GM12878 (cell line): ENCODE measurements around the gene SERPINE2.

- RAMPAGE, long total RNA: no peak
- RRBS, 2 experiments: no CpG with 5 or more reads among the region's 5 CpGs
CAGE:
- cytosol, long polyA minus RNA: no peak
- cytosol, long polyA plus RNA: no peak
- long polyA plus RNA: no peak
- nucleolus, long total RNA: no peak
- nucleus, long polyA plus RNA: no peak
- nucleus, long total RNA: no peak
Observed at GRCh38 chr2:222842659-222843409, 18.0 kb upstream of the ACSL3 start.

GRCh38 chr2:222912193-222912480 is 51.3 kb downstream of the ACSL3 start:
- RAMPAGE, long total RNA: no peak
- RRBS, 2 experiments: no CpG with 5 or more reads among the region's 2 CpGs
CAGE:
- cytosol, long polyA minus RNA: no peak
- cytosol, long polyA plus RNA: no peak
- long polyA plus RNA: no peak
- nucleolus, long total RNA: no peak
- nucleus, long polyA plus RNA: no peak
- nucleus, long total RNA: no peak

DNA sequence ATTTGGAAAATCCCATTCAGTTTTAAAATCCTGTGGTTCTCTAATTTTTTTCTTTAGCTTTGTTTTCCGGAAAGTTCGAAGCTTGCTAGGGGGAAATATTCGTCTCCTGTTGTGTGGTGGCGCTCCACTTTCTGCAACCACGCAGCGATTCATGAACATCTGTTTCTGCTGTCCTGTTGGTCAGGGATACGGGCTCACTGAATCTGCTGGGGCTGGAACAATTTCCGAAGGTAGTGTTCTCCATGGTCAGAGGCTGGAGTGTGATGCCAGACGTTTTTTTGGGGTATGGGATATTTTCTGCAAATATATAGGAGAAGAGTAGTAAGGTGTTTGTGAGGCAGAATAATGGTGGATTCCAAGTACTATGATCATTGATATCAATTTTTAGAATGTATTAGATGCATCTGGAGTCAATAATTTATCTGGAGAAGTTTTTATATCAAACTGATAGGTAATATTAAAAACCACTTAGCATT is 66.2 kb downstream of the ACSL3 start:
- RAMPAGE, long total RNA: no peak
- RRBS, 2 experiments: no CpG with 5 or more reads among the region's 9 CpGs
CAGE:
- cytosol, long polyA minus RNA: no peak
- cytosol, long polyA plus RNA: no peak
- long polyA plus RNA: no peak
- nucleolus, long total RNA: no peak
- nucleus, long polyA plus RNA: no peak
- nucleus, long total RNA: no peak

DNA sequence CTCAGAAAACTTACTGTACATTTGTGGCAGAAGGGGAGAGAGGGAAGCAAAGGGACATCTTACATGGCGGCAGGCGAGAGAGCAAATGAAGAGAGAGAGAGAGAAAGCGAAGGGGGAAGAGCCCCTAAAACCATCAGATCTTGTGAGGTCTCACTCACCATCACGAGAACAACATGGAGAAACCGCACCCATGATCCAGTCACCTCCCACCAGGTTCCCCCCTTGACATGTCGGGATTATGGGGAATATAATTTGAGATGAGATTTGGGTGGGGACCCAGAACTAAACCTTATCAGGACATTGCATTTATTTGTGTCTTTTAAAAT is 75.9 kb downstream of the ACSL3 start:
- RAMPAGE, long total RNA: no peak
- RRBS, 2 experiments: no CpG with 5 or more reads among the region's 6 CpGs
CAGE:
- cytosol, long polyA minus RNA: no peak
- cytosol, long polyA plus RNA: no peak
- long polyA plus RNA: no peak
- nucleolus, long total RNA: no peak
- nucleus, long polyA plus RNA: no peak
- nucleus, long total RNA: no peak

DNA sequence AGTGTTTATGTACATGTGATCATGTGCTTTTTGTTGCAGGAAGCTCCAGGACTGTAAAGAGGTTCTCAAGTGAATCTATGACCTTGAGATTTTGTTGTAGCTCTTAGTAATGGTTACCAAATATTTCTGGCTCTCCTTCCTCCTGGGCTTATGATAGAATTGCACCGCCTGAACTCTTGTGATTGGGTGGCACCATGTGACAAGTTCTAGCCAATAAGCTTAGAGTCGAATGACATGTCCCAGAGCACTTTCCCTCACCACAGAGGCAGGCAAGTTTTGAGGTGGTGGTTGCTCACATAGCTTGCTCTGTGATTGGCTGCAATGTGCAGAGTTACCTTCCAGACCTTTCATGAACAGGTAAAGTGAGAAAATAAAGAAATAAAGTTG is 8.9 kb upstream of the SCG2 start:
- RAMPAGE, long total RNA: no peak
- RRBS, 2 experiments: no CpG with 5 or more reads among the region's 2 CpGs
CAGE:
- cytosol, long polyA minus RNA: no peak
- cytosol, long polyA plus RNA: no peak
- long polyA plus RNA: no peak
- nucleolus, long total RNA: no peak
- nucleus, long polyA plus RNA: no peak
- nucleus, long total RNA: no peak

- RAMPAGE, long total RNA: no peak
- RRBS, 2 experiments: no CpG with 5 or more reads among the region's 13 CpGs
CAGE:
- cytosol, long polyA minus RNA: no peak
- cytosol, long polyA plus RNA: no peak
- long polyA plus RNA: no peak
- nucleolus, long total RNA: no peak
- nucleus, long polyA plus RNA: no peak
- nucleus, long total RNA: no peak
Observed at GRCh38 chr2:223805652-223806463, 31.5 kb downstream of the AP1S3 start.

- RAMPAGE, long total RNA: no peak
- RRBS, 2 experiments: no CpG with 5 or more reads among the region's 7 CpGs
CAGE:
- cytosol, long polyA minus RNA: no peak
- cytosol, long polyA plus RNA: no peak
- long polyA plus RNA: no peak
- nucleolus, long total RNA: no peak
- nucleus, long polyA plus RNA: no peak
- nucleus, long total RNA: no peak
Observed at GRCh38 chr2:223836774-223837028, 681 bp downstream of the AP1S3 start.

DNA sequence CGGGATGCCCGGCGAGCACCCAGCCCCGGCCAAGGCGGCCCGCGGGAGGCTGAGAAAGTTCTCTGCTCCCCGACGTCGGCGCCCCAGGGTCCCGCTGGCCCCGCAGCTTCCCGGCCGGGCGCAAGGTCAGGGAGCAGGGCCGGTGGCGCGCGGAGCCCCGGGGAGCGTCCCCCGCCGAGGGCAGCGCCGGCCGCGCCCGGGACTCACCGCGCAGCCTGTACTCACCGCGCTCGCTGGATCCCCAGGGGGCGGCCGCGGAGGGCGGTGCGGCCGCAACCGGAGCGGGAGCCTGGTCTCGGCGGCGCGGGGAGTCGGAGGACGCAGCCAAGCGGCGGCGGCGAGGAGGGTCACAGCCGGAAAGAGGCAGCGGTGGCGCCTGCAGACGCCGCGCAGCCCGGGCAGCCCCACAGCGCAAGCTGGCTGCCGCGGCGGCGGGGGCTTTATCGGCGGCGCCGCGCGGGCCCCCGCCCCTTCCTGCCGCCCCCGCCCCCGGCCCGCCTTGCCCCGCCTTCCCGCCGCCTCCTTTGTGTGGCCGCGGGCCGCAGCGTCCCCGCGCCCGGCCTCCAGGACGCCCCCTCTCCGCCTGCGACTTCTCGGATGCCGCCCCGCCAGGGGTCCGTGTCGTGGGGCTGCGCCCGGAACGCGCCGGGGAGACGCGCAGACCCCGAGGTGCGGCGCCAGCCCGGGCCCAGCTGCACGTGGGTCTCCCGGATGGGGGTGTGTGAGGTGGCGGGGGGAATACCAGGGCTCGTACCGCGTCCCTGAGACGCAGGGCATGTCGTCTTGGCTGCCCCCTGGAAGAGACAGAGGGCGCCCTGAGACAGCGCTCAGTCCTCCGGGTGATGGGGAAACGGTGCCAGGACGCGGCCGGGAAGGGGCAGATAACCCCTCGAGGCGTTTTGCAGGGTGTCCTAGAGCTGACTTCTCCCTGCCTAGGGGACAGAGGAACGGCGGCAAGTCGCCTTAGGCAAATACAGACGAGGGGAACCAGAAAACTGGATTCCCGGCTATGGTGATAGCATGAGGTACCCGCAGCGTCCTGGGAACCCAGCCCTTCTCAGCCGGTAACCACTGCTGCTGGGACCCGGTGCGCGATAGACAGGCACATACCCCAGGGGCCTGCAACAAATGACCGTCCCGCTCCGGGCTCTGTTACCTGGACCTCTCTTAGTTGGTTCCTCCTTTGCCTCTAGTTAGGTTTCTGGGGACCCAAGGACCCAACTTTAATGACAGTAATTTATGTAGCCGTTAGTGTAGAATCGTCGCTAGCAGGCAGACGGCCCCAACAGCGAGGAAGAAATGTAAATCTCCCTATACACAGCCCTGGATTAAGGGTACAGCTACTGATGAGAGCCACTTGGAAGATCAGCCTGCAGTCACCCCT is at the start of gene SERPINE2:
SERPINE2 (minus strand) TSS at position 413 of the 1,384 bp plus-strand sequence.
- RAMPAGE, long total RNA: no peak
- RRBS, 2 experiments: 2 to 3% methylated on average over 74 to 78 of the region's 140 CpGs
CAGE:
- cytosol, long polyA minus RNA: no peak
- cytosol, long polyA plus RNA: no peak
- long polyA plus RNA: no peak
- nucleolus, long total RNA: no peak
- nucleus, long polyA plus RNA: no peak
- nucleus, long total RNA: no peak

DNA sequence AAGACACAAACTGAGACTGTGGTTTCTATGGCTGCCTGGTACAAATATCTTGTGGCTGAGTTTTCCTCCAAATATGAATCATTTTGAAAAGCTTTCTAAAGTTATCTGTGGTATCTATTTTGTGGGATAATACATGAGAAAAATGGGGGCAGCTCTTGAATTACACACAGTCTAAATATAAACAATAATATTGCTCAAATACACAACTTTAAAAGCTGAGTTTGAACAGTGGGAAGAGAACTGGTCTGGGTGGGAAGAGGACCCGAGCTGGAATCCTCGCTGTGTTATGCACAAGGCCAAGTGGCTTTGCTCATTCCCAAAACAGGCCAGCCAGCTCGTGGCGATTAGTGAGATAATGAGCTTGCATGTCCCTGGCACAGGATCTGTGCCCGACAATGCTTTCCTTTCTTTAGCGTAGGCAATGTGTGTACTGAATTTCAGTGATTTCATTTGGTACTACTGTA is 10.6 kb upstream of the FAM124B start:
- RAMPAGE, long total RNA: no peak
- RRBS, 2 experiments: no CpG with 5 or more reads among the region's 6 CpGs
CAGE:
- cytosol, long polyA minus RNA: no peak
- cytosol, long polyA plus RNA: no peak
- long polyA plus RNA: no peak
- nucleolus, long total RNA: no peak
- nucleus, long polyA plus RNA: no peak
- nucleus, long total RNA: no peak

GRCh38 chr2:224564598-224565178 is 20.5 kb downstream of the CUL3 start:
- RAMPAGE, long total RNA: no peak
- RRBS, 2 experiments: no CpG with 5 or more reads among the region's 2 CpGs
CAGE:
- cytosol, long polyA minus RNA: no peak
- cytosol, long polyA plus RNA: no peak
- long polyA plus RNA: no peak
- nucleolus, long total RNA: no peak
- nucleus, long polyA plus RNA: no peak
- nucleus, long total RNA: no peak

DNA sequence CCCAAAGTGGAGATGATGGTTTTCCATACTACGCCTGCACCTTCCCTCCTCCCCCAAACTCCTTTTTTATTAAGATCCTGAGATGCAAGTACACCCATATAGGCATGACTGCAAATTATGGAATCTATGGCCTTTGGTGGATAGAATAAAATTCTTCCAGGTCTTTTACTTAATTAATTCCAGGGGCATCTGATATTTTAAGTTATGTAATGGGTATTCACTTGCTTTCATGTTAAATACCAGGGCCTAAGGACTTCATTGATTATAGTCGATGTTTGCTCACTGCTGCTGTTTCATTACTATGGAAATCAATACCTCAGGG is 66.0 kb upstream of the CCDC195 start:
- RAMPAGE, long total RNA: no peak
- RRBS, 2 experiments: no CpG with 5 or more reads among the region's 2 CpGs
CAGE:
- cytosol, long polyA minus RNA: no peak
- cytosol, long polyA plus RNA: no peak
- long polyA plus RNA: no peak
- nucleolus, long total RNA: no peak
- nucleus, long polyA plus RNA: no peak
- nucleus, long total RNA: no peak

- RAMPAGE, long total RNA: no peak
- RRBS, 2 experiments: no CpG with 5 or more reads among the region's 4 CpGs
CAGE:
- cytosol, long polyA minus RNA: no peak
- cytosol, long polyA plus RNA: no peak
- long polyA plus RNA: no peak
- nucleolus, long total RNA: no peak
- nucleus, long polyA plus RNA: no peak
- nucleus, long total RNA: no peak
Observed at GRCh38 chr2:224797006-224797222, 80.7 kb upstream of the CCDC195 start.

- RAMPAGE, long total RNA: no peak
- RRBS, 2 experiments: no CpG with 5 or more reads among the region's 2 CpGs
CAGE:
- cytosol, long polyA minus RNA: no peak
- cytosol, long polyA plus RNA: no peak
- long polyA plus RNA: no peak
- nucleolus, long total RNA: no peak
- nucleus, long polyA plus RNA: no peak
- nucleus, long total RNA: no peak
Observed at GRCh38 chr2:224935793-224936133, 106.5 kb downstream of the DOCK10 start.

GRCh38 chr2:224938278-224939096 is 103.8 kb downstream of the DOCK10 start:
- RAMPAGE, long total RNA: no peak
- RRBS, 2 experiments: no CpG with 5 or more reads among the region's 7 CpGs
CAGE:
- cytosol, long polyA minus RNA: no peak
- cytosol, long polyA plus RNA: no peak
- long polyA plus RNA: no peak
- nucleolus, long total RNA: no peak
- nucleus, long polyA plus RNA: no peak
- nucleus, long total RNA: no peak

- RAMPAGE, long total RNA: no peak
- RRBS, 2 experiments: no CpG with 5 or more reads among the region's 10 CpGs
CAGE:
- cytosol, long polyA minus RNA: no peak
- cytosol, long polyA plus RNA: no peak
- long polyA plus RNA: no peak
- nucleolus, long total RNA: no peak
- nucleus, long polyA plus RNA: no peak
- nucleus, long total RNA: no peak
Observed at GRCh38 chr2:224944769-224945645, 97.3 kb downstream of the DOCK10 start.

DNA sequence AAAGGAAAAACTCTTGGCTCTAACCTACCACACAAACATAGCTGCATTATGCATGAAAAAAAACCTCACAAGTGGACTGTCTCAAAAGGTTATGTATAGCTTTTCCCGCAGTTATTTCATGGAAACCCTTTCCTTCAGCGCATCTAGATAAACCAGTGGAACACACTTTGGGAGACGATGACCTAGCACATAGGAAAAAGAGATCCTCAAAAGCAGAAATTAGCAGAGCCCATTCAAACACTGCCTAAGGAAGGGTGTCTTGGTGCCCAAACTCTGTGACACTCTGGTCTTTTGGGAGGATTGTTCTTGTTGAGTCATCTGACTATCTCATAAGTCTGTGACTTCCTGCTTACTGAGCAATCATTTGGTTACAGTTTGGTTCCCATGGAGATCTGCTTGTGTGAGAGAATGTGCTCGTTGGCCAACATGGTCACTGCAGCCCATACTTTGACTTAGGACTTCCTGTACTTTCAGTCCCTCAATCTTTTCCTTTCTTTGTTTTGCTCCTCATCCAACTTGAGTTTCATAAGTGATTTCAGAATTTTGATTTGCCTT is 602.8 kb downstream of the NYAP2 start:
- RAMPAGE, long total RNA: no peak
- RRBS, 2 experiments: no CpG with 5 or more reads among the region's 4 CpGs
CAGE:
- cytosol, long polyA minus RNA: no peak
- cytosol, long polyA plus RNA: no peak
- long polyA plus RNA: no peak
- nucleolus, long total RNA: no peak
- nucleus, long polyA plus RNA: no peak
- nucleus, long total RNA: no peak

- RAMPAGE, long total RNA: no peak
- RRBS, 2 experiments: no CpG with 5 or more reads among the region's 8 CpGs
CAGE:
- cytosol, long polyA minus RNA: no peak
- cytosol, long polyA plus RNA: no peak
- long polyA plus RNA: no peak
- nucleolus, long total RNA: no peak
- nucleus, long polyA plus RNA: no peak
- nucleus, long total RNA: no peak
Observed at GRCh38 chr2:226030647-226030966, 631.1 kb downstream of the NYAP2 start.

GRCh38 chr2:226615831-226616424 is 183.7 kb downstream of the IRS1 start:
- RAMPAGE, long total RNA: no peak
- RRBS, 2 experiments: no CpG with 5 or more reads among the region's 2 CpGs
CAGE:
- cytosol, long polyA minus RNA: no peak
- cytosol, long polyA plus RNA: no peak
- long polyA plus RNA: no peak
- nucleolus, long total RNA: no peak
- nucleus, long polyA plus RNA: no peak
- nucleus, long total RNA: no peak

GRCh38 chr2:226733873-226734589 is 65.6 kb downstream of the IRS1 start:
- RAMPAGE, long total RNA: no peak
- RRBS, 2 experiments: no CpG with 5 or more reads among the region's 5 CpGs
CAGE:
- cytosol, long polyA minus RNA: no peak
- cytosol, long polyA plus RNA: no peak
- long polyA plus RNA: no peak
- nucleolus, long total RNA: no peak
- nucleus, long polyA plus RNA: no peak
- nucleus, long total RNA: no peak

DNA sequence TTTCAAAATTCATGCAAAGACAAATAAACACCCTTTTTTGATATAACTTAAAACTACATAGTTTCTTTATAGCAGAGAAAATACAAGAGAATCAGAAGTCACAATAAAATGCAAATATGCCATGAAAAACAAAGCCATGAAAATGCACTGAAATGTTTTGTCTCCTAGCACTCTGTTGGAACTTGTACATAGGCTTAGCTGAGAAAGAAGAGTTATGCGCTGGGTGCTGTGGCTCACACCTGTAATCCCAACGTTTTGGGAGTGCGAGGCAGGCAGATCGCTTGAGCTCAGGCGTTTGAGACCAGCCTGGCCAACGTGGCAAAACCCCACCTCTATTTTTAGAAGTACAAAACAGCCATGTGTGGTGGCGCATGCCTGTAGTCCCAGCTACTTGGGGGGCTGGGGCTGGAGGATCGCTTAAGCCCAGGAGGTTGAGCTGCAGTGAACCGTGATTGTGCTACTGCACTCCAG is 39.9 kb downstream of the IRS1 start:
- RAMPAGE, long total RNA: no peak
- RRBS, 2 experiments: no CpG with 5 or more reads among the region's 9 CpGs
CAGE:
- cytosol, long polyA minus RNA: no peak
- cytosol, long polyA plus RNA: no peak
- long polyA plus RNA: no peak
- nucleolus, long total RNA: no peak
- nucleus, long polyA plus RNA: no peak
- nucleus, long total RNA: no peak